BJ (cell line): ENCODE measurements around a stretch of chr21.

DNA sequence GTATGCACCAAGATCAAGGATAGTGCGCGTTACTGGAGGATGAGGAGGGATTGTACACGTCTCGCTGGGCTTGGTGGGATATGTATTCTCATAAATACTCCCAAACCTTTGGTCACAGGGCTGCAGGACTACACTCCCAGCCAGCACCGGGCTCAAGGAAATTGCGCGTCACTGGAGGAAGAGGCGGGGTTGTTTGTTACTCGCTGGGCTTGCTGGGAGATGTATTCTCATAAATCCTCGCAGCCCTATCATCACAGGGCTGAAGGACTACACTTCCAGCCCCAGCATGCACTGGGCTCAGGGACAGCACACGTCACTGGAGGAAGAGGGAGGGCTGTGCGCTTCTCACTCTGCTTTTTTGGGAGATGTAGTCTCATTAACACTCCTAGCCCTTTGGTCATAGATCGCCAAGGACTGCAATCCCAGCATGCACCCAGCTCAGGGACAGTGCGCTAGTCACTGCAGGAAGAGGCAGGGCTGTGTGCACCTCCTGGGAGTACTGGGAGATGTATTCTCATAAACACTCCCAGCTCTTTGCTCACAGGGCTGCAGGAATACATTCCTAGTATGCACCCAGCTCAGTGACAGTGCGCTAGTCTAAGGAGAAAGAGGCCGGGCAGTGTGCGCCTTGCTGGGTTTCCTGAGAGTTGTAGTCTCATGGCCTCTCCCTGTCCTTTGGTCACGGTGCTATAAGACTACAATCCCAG is 4151.4 kb upstream of the TPTE start:
- CAGE, long polyA plus RNA = no peak
- RRBS = no CpG with 5 or more reads among the region's 18 CpGs

- CAGE, long polyA plus RNA = no peak
- RRBS = 10% methylated on average over 39 of the region's 99 CpGs
Observed at GRCh38 chr21:8987945-8989301, 1533.0 kb upstream of the TPTE start.

- CAGE, long polyA plus RNA = no peak
- RRBS = no CpG with 5 or more reads among the region's 41 CpGs
Observed at GRCh38 chr21:9837680-9838246, 683.6 kb upstream of the TPTE start.

- CAGE, long polyA plus RNA = no peak
- RRBS = no CpG with 5 or more reads among the region's 9 CpGs
Observed at GRCh38 chr21:14483428-14484755, 62.2 kb downstream of the SAMSN1 start.

DNA sequence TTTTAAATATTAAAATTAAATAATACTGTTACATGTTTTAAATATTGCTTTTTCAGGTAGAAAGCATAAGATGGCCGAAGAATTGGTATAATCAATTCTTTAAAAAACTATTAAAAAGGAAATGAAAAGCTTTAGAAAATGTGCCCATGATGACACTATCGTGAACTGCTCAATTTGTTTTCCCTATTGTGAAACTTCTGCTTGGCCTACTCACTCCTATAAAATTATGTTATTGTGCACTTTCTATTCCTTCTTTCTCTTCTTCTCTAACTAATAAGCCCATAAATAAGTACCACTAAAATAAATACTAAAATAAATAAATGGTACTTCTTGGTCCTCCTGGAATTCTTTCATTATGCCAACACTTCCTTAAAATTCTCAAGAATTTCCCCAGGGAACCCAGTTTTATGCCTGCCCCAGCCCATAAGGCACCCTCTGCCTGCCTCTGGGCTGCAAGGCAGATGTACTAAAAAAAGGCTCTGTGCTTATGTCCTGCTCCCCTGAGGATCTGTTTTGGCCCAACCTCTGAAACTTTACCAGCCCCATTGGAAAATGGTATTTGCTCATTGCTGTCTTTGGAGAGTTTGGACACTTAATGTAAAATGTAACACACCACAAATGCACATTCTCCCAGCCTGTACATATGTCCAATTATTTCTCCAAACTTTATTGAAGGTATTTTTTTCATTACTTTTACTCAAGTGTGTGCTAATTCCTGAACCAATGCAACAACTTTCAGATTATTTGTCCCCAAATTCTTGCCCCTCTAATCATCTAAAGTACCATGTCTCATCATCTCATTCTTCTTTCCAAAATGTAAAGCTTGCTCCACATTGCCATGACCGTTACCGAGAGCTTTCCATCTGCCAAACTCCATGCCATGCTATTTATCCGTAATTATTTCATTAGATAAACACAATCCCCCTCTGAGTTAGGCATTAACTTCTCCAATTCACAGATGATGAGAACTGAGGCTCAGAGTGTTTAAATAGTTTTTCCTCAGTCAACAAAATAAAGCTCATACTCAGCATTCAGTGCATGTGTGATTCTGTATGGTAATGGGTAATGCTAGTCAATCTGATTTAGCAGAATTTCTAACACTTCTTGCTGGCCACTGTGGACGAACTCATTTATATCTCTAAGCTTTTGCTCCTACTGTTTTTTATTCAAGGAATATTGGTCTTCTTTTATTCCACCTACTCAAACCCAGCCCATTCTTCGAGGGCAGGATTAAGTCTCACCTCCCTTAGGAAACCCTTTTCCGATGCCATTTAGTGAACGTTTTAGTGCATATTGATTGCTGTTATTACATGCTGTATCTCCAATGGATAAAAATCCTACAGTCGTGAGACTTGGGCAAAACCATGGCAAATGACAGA is 17.6 kb downstream of the SAMSN1 start:
- CAGE, long polyA plus RNA = no peak
- RRBS = no CpG with 5 or more reads among the region's 10 CpGs

GRCh38 chr21:14686802-14687214 is 140.7 kb upstream of the SAMSN1 start:
- CAGE, long polyA plus RNA = no peak
- RRBS = no CpG with 5 or more reads among the region's 3 CpGs

DNA sequence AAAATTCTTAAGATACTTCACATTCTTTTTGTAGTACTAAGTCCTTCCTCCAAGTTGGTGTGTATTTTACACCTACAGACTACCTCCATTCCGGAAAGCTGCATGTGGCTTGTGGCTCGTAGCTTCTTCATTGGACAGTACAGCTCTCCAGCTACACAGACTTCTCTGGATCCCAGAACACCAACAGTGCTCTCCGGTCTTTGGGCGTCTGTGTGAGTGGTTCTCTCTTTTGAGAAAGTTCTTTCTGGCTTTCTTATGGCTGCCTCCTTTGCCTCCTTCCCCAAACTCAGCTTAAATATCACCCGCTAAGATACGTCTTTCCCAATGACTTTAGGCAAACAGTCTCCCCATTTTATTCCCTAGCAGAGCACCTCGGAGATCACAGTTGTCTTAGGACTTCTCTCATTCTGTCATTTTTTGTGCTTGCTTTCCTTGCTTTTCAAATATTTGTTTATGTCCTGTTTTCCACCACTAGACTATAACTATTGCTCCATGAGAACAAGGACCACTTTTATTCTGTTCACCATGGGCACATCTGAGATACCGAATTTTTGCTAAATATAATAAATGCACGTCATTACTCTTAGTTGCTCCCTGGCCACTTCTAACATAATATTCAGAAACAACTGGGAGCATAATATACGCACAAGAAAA is 68.5 kb downstream of the NRIP1 start:
- CAGE, long polyA plus RNA = no peak
- RRBS = 81% methylated on average over 3 of the region's 10 CpGs

DNA sequence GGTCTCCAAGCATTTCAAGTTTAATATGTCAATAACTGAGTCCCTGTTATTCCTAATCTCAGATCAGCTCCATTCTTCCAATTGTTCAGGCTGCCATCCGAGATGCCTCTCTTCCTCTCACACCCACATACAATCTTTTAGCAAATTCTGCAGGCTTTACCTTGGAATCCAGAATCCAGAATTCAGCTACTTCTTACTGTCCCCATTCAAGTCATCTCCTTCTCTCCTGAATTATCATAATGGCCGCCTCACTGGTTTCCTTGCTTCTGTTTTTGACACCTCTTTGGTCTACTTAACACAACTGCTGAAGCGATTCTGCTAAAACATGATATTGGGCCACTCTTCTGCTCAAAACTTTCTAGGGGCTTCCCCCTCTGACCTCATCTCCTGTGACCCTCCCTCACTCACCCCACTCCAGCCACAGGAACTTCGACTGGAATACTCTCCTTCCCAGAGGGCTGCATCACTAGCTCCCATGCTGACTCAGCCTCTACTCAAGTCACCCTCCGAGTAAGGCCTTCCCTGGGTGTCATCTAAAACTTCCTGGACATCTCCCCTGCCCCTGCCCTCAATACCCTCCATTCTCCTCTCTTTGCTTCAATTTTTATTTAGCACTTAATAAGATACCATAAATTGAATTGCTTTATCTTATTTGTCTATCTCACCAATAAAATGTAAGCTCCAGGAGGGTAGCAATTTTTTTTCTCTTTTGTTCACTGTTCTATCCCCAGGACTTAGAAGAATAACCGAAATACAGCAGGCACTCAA is 35.7 kb downstream of the NRIP1 start:
- CAGE, long polyA plus RNA = no peak
- RRBS = no CpG with 5 or more reads among the region's 6 CpGs

DNA sequence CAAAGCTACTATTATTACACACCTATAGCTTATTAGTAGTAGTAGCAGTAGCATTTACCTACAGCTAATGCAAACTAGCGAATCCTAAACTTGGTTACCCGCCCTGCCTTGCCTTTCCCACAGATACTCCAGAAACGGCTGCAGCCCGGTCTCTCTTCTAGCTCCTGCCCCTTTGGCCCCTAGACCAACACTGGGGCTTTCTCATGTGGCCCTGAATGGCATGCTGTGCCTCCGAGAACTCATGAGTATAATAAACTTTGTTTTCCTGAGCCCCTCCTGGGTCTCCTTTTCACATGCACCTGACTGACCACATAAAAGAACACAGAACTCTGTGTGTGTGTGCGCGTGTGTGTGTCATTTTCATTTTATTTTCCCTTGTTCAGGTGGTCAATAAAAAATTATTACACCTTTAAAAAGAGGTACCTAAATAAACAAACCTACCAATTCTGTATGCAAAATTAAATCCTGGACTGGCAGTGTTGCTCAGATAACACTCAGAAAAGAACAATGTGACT is 13.8 kb downstream of the NRIP1 start:
- CAGE, long polyA plus RNA = no peak
- RRBS = no CpG with 5 or more reads among the region's 7 CpGs

GRCh38 chr21:15513935-15514681 is 215.7 kb upstream of the USP25 start:
- CAGE, long polyA plus RNA = no peak
- RRBS = no CpG with 5 or more reads among the region's 7 CpGs

DNA sequence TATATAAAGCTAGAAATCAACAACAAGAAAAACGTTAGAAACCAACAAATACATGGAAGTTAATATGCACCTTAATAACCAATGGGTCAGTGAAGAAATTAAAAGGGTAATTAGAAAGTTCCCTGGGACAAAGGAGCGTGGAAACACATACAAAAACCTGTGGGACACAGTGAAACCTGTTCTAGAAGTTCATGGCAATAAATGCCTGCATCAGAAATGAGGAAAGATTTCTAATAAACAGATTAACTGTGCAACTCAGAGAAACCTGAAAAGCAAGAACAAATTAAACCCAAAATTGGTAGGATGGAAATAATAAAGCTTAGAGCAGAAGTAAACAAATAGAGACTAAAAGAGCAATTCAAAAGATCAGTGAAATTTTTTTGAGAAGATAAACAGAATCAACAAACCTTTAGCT is 55.7 kb downstream of the USP25 start:
- CAGE, long polyA plus RNA = no peak
- RRBS = no CpG with 5 or more reads among the region's 2 CpGs

GRCh38 chr21:16198529-16199009 is 468.8 kb downstream of the USP25 start:
- CAGE, long polyA plus RNA = no peak
- RRBS = no CpG with 5 or more reads among the region's 3 CpGs

- CAGE, long polyA plus RNA = no peak
- RRBS = no CpG with 5 or more reads among the region's 7 CpGs
Observed at GRCh38 chr21:16305591-16306263, 575.9 kb downstream of the USP25 start.

- CAGE, long polyA plus RNA = no peak
- RRBS = no CpG with 5 or more reads among the region's 7 CpGs
Observed at GRCh38 chr21:16330306-16330965, 600.7 kb downstream of the USP25 start.

- CAGE, long polyA plus RNA = no peak
- RRBS = no CpG with 5 or more reads among the region's 3 CpGs
Observed at GRCh38 chr21:16504952-16505639, 775.3 kb downstream of the USP25 start.

DNA sequence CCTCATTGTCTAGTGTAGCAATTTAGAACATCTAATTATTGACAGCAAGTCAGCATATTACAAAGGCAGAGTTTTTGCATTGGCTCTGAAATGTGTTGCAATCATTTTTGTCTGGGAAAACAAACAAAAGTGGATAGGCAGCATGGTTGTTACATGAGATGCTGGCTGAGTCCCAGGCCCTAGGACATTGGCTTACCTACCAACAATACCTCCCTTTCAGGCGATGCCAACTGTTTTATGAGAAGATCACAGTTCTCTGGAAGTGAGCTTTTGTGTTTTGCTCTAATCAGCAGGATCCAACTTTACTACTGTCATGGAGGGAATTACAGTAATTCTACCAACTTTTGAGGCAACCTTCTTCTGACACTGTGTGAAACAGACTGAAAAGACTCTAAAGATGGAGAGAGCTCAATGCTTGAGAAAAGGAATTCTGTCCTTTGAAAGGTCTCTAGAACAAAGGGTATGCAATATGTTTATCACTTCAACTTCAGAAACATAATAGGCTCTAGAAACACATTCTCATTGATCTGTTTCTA is 71.4 kb upstream of the CXADR start:
- CAGE, long polyA plus RNA = no peak
- RRBS = no CpG with 5 or more reads among the region's 1 CpG

GRCh38 chr21:17752125-17752555 is 67.0 kb downstream of the C21orf91 start:
- CAGE, long polyA plus RNA = no peak
- RRBS = no CpG with 5 or more reads among the region's 4 CpGs

DNA sequence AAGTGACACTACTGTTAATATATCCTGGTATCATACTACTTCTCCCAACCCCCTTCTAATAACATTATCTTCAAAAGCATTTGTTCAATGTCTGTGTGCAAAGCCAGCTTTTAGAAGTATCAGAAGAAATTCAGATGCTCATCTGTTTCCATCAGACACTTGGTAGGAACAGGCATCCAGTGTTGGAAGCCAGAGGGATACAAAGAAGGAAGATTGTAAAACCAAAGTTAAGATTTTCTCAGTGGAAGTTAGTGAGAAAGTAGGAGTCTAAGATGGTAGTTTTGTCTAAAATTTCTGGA is 139.2 kb upstream of the C21orf91 start:
- CAGE, long polyA plus RNA = no peak

DNA sequence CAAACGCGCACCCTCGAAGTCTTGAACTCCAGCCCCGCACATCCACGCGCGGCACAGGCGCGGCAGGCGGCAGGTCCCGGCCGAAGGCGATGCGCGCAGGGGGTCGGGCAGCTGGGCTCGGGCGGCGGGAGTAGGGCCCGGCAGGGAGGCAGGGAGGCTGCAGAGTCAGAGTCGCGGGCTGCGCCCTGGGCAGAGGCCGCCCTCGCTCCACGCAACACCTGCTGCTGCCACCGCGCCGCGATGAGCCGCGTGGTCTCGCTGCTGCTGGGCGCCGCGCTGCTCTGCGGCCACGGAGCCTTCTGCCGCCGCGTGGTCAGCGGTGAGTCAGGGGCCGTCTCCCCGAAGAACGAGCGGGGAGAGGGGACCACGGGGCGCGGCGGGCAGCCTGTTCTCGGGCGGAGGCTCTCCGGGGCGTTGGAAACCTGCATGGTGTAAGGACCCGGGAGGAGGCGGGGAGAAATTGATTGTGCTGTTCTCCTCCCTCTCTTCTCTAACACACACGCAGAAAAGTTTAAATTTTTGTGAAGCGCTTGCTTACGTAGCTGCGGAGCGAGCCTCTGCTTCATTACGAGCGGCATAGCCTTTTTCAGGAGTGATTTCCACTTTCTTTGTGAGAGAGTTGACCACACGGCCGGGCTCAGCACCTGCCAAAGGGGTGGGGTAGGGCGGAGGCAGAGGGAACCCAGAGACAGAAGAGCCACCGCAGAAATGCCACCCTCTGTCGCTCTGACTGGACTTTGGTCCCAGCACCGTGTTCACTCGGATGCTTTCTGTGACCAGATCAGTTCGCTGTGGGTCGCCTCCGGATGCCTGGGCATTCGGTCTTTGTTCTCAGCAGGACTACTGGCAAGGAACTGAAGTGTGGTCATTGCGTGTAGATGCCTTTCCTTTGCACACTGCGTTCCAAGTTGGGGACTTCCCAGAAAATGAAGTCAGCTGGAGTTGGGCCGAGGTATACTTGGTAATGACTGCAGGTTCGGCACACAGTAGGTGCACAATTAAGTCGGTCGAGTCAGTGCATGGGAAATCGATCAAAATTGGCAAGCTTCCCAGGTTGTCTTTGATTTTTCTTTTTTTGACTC is 692 bp downstream of the CHODL start:
- CAGE, long polyA plus RNA = no peak
- RRBS = 7% methylated on average over 10 of the region's 81 CpGs

DNA sequence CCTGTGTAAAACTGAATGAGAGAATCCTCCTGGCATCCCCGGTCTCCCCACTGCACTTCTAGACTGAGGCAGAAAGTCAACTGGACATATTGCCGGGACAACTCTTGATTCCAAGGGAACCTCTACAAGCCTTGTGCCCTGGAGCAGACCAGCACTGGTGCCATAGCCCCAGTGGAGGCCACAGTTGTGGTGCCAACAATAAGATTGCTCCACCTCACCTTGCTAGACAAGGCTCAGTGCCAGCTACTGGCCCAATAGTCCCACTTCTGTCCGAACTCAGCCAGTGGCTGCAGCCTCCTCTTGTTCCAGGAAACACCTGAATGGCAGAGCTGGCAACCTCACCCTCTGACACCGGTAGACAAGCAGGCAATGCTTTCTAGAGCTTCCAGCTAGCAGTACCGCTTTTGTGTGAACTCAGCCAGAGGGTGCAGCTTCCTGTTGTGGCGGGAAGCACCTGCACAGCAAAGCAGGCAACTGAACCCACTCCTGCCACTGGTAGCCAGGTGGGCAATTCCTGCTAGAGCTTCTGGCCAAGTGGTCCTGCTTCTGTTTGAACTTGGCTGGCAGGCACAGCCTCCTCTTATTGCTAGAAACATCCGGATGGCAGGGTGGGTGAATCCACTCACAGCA is 40.0 kb upstream of the TMPRSS15 start:
- CAGE, long polyA plus RNA = no peak
- RRBS = 62% methylated on average over 1 of the region's 7 CpGs